Cardiac atrium fibroblast (primary cell): ENCODE measurements around a stretch of chr4.

DNA sequence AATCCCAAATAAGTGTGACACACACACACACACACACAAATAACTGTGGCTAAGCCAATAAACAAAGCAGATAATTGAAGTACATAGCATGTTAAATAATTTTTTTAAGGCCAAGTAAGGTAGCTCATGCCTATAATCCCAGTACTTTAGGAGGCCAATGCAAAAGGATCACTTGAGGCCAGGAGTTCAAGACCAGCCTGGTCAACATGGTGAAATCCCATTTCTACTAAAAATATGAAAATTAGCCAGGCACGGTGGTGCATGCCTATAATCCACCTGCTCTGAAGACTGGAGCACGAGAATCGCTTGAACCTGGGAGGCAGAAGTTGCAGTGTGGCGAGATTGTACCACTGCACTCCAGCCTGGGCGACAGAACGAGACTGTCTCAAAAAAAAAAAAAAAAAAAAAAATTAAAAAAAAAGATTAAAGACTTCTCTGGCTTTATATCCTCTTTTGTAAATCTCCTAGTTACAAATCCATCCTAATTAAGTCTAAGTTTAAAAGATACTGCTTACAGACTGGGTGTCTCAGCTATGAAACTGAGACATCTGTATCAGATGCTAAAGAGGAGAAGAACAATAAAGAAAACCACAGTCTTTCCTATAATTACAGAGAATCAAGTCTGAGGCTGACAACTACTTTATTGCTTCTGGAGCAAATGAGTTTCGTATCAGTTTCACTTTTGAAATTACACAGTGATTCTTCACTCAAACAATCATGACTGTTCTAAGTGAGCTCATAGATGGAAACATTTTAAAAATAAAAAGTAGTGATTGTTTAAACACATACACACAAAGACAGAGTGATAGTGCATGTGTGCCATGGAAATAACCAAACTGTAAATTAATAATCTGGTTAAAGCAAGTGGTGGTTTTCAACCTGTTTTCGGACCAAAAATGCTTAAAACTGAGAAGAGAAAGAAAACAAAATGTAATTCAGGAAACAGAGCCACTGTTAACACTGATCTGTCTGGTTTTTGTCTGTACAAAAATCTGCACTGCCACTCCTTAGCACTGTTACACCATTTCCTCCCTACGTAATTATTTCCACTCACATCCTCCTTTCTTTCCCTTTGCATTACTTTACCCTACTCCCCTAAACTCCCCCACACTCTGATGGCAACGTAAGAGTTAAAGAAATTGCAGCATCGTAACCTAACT, 12.8 kb downstream of the RFC1 start:
- RAMPAGE, long total RNA = no peak

DNA sequence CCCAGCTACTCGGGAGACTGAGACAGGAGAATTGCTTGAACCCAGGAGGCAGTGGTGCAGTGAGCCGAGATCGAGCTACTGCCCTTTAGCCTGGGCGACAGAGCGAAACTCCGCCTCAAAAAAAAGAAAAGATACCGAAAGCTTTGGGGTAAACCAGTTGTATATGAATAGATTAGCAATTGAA, 618 bp upstream of the RFC1 start:
- RAMPAGE, long total RNA = no peak

DNA sequence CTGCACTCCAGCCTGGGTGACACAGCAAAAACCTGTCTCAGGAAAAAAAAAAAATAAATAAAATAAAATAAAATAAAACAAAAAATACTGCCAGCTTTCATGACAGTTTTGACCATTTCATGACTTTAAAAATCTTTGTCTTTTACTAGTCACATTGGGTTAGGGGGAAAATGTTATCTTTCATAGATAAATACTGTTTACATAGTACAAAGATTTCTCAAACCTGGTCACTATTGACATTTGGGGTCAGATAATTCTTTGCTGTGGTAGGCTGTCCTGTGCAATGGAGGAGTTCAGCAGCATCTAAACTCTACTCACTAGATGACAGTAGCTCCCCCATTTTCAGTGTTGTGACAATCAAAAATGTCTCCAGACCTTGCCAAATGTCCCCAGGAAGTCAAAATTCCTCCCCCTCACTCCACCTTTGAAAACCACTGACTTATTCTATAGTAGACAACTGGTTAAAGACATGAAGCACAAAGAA, 7.0 kb downstream of the KLB start:
- RAMPAGE, long total RNA = no peak

DNA sequence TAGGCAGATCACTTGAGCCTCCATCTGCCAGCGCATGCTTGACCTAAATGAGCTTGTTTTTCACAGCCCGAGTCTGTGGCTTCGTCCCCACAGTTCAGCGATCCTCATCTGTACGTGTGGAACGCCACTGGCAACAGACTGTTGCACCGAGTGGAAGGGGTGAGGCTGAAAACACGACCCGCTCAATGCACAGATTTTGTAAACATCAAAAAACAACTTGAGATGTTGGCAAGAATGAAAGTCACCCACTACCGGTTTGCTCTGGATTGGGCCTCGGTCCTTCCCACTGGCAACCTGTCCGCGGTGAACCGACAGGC, 12.5 kb downstream of the RPL9 start:
- RAMPAGE, long total RNA = no peak

- RAMPAGE, long total RNA = no peak
Observed at GRCh38 chr4:39636170-39636858, 2.4 kb downstream of the SMIM14 start.

GRCh38 chr4:39637336-39637880, 1.3 kb downstream of the SMIM14 start:
- RAMPAGE, long total RNA = no peak

DNA sequence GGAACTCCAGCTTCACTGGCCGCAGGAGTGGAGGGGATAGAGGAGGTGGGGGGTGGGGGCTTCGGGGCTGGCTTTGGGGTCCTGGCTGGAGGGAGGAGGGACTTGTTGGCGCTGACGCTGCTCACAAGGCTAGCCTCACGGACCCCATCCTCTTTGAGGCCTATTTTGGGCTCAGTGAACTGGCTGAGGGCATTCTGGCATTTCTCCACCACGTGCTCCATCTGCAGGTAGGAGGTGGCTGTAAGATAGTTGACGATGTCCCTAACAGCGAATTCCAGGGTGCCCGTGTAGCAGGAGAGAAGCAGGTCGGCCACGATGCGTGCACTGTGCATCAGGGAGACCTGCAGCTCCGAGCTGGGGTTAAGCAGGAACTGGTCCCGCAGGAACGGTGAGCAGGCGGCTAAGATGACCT, 73.0 kb downstream of the UBE2K start:
- RAMPAGE, long total RNA = no peak

- RAMPAGE, long total RNA = no peak
Observed at GRCh38 chr4:39837661-39838321, 139.9 kb downstream of the UBE2K start.

DNA sequence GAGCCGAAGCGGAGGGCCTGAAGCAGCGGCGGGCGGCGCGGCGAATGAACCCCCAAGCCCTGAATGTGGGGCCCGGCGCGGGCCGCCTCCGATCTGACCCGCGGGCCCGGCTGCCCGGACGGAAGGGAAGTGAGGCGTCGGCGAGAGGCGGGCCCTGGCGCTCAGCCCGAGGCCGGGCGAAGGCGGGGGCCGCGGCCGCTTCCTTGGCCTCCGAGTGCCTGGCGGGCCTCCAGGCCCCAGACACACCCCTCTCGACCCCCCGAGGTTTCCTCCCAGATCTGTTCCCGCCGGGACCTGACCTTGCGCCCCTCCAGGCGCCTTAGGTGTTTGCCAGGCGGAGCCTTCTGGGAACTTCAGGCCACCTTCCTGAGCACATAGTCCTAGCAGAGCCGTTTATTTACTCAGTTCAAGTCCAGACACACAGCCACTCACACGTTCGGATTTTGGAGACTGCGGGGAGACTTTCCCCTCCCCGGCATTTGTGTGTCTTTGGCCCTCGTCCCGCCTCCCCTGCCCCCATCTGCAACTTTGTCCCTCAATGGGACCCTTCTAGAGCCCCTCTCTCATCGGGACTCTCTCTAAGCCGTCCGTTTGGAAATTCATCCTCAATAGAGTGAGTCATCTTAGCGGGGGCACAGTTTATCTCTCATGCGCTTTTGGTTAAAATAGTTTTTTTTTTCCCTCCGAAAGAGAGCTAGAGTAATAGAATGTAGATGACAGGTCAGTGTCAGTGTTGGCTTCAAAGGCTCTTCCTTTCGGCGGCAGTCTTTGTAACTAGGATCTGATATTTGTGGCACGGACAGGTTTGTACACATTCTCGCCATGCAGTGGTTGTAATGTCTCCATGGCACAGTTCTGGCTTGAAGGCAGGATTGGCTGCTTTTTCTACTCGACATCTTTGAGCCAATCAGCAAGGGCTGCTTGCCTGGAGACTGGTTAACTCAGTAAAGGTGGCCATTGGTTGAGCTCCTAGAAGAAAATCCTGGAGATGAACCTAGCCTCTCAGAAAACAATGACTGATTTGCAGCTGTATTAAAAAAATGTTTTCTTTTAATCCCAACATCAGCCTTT, 790 bp downstream of the N4BP2 start:
- RAMPAGE, long total RNA = no peak

- RAMPAGE, long total RNA = no peak
Observed at GRCh38 chr4:40190529-40191331, 6.1 kb upstream of the RHOH start.

GRCh38 chr4:40204789-40206037, 8.4 kb downstream of the RHOH start:
- RAMPAGE, long total RNA = no peak

DNA sequence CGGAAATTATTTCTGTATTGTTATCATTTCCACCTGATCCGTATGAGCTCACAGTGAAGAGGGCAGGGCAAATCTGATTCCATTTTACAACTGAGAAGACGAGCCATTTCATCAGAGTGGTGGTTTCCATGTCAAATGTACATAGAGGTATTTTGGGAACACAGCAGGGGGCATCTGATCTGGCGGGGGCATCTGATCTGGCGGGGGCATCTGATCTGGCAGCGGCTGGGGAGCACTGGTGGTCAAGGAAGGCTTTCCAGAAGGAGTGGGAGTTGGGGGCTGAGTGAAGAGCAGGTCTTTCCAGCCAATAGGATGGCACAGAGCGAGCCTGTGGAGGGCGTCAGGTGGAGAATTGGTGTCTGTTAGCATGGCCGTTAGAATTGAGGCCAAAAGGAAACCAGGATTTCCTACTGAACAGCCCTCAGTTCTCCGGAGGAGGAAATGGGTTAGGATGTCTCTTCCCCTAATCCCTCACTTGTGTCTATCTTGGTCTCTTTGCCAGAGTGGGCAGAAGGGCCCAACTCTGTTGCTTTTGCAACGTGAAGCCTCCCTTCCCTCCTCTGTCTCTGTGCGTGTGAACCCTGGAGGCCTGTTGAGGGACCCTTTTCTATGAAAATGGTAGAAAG, 41.3 kb downstream of the RHOH start:
- RAMPAGE, long total RNA = no peak

DNA sequence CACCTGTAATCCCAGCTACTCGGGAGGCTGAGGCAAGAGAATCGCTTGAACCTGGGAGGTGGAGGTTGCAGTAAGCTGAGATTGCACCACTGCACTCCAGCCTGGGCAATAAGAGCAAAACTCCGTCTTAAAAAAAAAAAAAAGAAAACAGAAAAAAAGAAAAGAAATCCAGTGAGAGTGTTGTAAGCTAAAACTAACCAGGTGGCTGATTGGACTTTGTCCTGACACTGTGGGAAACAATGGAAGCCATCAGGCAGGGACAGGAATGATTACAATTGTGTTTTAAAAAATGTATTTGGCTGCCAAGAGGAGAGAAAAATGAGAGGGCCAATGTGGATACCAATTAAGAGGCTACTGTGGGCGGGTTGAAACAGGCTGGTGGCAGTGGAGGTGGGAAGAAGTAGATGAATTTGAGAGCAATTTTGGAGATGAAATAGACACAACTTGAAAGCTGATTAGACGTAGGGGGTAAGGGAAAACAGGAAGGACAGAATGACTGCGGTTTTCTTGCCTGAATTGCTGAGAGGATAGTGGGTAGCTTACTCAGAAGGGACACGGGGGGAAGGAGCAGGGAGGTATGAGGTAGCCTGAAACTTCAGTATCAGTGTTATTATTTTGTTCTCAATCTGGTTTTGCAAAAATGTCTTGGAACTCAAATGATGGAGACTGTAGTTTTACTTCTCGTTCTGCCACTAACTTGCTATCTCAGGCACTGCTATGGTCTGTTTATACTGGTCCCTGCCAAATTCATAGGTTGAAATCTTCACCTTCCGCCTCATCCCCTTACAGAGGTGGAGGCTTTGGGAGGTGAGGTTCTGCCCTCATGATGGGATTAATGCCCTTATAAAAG, 45.6 kb upstream of the CHRNA9 start:
- RAMPAGE, long total RNA = no peak

DNA sequence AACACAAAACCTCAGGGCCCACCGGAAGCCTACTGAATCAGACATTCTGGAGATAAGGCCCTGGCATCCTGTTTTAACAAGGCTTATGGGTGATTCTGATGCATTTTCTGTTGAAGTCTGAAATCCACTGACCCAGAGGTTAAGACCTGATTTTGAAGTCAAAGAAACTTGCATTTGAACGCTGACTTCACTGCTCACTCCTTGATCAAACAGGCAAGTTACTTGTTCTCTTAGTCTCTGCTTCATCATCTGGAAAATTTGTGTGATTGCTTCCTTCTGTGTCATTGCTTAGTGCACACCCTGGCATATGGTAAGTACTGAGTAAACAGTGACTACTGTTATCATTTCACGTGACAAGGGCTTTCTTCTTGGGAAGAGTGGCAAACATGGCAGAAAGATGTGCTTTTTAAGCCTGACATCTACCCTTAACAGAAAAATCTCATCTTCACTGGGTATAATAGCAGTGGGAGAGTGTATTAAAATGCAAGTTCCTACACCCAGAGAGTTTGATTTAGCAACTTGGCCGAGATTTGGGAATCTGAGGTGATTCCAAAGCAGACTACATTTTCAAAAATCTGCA, 14.7 kb downstream of the CHRNA9 start:
- RAMPAGE, long total RNA = no peak

GRCh38 chr4:40394155-40394576, 59.0 kb downstream of the CHRNA9 start:
- RAMPAGE, long total RNA = no peak

DNA sequence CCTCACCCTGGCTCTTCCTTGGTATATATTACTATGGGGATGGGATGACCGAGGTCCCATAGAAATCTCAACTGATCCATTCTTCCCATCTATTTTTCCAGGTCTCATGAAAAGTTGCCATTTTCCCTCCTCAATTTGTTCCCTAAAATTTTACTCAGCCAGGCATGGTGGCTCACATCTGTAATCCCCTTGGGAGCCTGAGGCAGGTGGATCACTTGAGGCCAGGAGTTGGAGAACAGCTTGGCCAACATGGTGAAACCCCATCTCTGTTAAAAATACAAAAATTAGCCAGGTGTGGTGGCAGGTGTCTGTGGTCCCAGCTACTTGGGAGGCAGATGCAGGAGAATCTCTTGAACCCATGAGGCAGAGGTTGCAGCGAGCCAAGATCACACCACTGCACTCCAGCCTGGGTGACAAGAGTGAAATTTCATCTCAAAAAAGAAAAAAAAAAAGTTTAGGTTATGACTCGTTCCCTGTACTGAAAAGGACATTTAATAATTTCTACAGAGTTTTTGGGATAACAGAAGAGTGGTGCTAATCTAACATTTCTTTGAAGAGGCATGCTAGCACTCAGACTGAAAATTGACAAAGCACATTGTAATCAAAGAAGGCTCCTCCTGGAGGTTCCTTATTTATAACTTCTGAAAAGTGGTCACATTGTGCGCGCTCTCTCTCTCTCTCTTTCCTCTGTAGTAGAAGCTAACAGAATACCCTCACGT, 134.3 kb downstream of the RBM47 start:
- RAMPAGE, long total RNA = no peak

DNA sequence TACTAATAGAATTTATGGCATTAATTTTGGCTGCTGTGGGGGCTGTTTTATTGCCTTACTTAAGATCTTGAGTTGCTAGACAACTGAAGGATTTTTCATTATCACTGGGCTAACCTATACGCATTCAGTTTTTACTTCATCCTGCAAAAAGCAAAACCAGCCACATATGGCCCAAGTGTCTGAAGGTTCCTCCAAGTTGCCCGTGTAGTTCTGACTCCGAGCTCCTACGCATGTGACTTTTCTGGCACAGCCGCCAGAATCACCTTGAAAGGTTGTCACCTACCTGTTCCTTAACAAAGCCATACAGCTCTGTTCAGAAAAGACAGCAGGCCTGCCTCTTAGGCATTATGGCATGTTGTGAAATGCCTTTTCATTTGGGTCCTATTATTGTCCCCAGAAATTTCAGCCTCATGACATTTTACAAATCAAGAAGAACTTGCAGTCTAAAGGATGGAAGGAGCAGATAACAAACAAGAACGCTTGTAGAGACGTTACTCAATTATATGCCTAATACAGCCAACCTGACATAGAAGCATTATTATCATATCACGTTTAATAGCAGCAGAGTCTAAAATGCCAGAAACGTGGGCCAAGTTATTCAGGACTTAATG, 118.6 kb downstream of the RBM47 start:
- RAMPAGE, long total RNA = no peak

GRCh38 chr4:40523707-40524243, 105.9 kb downstream of the RBM47 start:
- RAMPAGE, long total RNA = no peak

DNA sequence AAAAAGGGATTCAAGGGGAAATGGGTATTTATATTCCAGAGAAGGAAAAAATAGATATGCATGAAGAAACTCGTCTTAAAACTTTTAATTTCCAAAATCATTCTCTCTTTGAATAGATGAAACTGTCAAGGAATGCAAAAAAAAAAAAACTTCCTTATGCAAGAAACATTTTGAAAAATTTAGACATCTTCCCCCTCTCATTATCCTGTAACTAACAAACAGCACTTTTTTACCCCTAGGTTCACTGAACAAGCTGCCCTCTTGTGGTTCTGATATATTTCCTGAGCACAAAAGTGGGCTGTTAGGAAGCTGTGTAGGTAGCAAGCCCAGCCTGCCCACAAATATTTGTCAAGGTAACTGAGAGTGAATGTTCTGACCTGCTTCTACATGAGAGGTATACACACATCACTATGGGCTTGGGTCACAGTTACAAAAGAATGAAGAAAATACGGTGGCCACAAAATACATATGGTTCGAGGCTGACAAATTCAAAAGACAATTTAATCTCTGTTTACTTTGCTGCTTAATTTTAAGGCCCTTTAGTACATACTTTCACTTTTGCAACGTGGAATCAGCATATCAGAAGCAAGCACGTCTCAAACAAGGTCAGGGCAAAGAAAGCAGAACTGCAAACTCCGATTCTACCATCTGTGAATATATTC, 78.8 kb downstream of the RBM47 start:
- RAMPAGE, long total RNA = no peak

DNA sequence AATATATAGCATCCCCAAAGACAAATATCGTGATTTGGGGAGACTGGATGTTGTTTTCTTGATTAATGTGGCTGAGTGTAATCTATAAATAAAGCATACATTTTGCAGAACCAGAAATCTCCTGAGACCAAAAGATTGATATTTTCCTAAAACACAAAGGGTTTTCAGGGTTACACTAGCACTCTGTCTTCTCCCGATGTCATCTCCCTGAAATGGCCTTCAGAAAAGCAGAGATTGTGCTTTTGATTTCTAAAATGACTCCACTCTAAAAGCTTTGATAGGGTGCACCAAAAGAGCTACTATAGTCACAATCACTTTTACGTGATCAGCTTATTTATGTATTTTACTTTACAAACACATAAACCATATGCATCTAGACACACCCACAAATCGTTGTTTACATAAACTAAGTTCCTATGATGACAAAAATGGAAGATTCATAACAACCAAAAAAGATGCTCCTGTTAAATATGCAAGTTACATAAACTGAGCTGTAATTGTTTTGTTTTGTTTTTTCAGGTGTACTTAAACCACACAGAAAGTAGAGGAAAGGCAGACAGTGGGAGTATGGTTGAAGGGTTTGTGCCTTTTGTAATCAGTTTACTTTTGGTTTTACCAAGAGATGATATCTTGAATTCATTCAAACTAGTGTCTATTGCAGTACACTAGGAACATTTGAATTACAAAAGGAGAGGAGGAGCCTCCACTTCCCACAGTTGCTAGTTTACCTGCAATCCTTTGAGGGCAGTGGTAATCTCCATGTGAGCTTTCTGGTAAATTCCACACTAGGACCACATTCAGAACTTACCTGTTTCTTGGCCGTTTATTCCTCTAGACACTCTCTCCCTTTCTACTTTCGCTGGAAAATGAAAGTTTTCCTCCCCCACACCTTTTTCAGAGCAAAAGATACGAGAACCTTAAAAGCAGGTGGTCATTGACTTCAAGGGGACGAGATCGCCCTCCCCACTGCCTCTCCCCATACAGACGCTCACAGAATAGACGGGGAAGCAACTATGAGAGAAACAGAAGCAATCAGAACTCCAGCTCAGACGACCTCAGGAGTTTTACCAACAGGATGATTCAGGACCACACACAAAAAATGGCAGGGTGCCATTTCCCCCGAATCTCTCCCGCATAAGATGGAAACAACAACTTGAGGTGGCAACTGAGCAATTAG, 3.5 kb downstream of the RBM47 start:
- RAMPAGE, long total RNA = no peak